Diencephalon (tissue), 2 donors: ENCODE data around the genes MDC1 and SFTA2.

DNA sequence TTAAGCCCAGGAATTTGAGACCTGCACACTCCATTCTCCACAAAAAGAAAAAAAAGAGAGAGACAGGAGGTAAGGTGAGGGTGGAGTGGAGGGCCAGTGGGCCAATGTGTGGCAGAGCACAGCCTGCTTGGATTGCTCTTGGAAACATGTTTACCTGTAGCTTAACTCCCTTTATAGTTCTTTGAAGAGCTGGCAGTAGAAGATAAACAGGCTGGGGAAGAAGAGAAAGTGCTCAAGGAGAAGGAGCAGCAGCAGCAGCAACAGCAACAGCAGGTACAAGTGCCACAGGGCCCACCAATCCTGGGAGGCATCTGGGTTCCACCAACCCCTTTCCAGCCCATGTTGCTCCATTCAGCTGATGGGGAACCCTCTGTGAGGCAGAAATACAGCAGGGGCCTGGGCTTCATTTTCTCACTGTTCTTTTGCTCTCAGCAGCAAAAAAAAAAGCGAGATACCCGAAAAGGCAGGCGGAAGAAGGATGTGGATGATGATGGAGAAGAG is 6.4 kb downstream of the ABCF1 start:
- RAMPAGE, long total RNA, result no peak

DNA sequence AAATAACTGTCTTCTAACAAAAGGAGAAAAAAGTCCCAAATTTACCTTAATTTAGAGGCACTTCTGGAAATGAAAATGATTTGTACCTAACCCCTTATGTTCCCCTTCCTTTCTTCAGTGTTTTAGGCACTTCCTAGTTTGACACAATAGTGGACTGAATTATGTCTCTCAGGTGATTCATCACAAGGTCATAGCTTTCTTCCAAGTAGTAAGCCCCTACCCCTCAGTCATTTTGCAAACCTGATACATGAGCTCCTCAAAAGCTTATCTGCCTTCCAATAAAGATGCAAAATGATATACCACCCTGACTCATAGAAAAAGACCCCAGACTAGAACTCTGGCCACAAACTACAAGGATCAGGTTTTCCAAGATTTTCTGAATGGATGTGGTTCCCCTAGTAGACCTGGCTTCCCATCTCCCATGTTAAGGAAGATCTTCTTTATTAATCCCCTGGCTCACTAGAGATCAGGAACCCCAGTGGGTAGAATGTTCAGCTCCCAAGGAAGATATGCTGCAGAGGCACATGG is 3.7 kb downstream of the PPP1R10 start:
- RAMPAGE, long total RNA, result no peak

GRCh38 chr6:30712969-30713653 is 4.0 kb downstream of the MDC1 start:
- RAMPAGE, long total RNA, result no peak

GRCh38 chr6:30716959-30717906 is at the start of gene MDC1:
MDC1 (minus strand) TSS chr6:30717281.
- RAMPAGE, long total RNA, result no peak

- RAMPAGE, long total RNA, result no peak
Measured at GRCh38 chr6:30724597-30724990, 4.4 kb downstream of the TUBB start.

- RAMPAGE, long total RNA, result no peak
Measured at GRCh38 chr6:30727950-30728603, 7.9 kb downstream of the TUBB start.

GRCh38 chr6:30747526-30747860 is 3.1 kb upstream of the IER3 start:
- RAMPAGE, long total RNA, result no peak

DNA sequence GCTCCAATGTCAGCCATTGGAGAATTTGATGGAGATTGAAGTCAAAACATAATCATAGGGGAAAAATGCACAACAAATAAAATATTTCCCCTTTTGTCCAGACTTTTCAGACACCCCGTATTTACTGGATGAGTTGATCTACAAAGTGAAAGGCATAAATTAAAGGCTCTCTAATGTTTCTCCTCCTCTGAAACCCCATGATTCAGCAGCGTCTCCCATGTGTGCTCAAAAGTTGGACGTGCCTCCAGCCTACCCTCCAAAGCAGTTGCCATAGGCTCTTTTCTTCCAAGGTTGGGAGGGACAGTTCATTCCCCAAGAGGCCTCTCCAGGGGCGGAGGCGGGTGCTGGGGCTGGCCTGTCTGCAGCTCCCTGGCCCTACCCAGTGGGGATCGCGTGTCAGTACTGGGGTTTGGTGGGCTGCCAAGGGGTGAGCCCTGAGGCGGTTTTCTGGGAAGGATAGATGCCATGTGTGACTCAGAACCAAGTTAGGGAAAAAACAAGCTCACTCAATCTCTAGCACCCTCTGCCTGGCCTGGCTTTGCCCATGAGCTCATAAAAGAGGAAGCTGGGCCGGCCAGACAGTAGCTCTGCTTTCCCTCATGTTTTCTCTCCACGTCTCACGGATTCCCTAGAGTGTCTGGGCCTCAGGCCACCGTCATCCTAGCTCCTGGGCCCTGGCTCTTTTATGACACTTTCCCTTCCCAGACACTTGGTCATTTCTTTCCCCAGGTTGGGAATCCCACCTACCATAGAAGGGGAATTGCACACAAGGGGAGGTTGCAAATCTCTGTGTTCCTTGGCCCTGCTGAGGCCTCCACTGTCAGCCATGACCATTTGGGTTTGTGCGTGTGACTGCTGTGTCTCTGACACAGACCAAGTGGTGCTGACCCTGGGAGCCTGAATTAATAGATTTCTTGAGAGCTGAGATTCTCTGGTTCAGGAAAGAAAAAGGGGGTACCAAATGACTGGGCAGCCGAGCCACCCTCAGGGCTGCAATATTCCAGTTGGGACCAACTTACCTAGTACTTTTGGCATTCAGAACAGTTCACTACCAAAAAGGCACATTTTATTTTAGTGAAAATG is 8.1 kb upstream of the IER3 start:
- RAMPAGE, long total RNA, result no peak

DNA sequence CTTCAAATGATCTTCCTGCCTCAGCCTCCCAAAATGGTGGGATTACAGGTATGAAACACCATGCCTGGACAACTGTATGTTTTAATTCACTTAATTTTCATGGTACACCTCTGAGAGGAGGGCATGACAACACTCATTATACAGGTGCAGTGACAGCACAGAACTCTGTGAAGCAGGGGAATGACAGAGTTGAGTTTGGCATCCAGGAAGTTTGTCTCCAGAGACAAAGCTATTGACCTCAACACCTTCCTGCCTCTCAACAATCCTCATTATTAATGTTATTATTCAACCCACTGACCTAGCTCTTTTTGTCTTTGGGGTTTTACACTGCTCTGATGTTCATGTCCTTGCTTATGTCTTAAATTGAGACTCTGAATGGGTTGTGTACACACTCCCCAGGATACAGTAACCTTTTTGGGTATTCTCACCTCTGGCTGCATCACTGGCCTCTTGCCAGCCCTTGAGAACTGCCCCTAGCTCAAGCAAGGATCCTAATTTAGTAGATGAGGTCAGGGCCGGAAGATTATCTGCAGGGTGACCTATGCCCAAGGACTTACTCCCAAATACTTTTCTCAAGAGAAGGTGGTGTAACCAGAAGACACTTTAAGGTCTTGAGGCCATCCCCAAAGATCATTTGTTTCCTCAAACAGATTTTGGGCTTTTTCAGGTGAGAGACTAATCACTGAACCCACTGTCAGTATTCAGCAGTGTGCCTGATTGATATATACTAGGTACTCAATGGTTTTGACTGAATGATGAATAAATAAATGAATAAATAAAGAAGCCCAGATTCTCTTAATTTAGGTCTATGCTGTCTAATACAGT is 13.1 kb upstream of the IER3 start:
- RAMPAGE, long total RNA, result no peak

GRCh38 chr6:30781392-30782589 is 37.4 kb upstream of the IER3 start:
- RAMPAGE, long total RNA, result no peak

DNA sequence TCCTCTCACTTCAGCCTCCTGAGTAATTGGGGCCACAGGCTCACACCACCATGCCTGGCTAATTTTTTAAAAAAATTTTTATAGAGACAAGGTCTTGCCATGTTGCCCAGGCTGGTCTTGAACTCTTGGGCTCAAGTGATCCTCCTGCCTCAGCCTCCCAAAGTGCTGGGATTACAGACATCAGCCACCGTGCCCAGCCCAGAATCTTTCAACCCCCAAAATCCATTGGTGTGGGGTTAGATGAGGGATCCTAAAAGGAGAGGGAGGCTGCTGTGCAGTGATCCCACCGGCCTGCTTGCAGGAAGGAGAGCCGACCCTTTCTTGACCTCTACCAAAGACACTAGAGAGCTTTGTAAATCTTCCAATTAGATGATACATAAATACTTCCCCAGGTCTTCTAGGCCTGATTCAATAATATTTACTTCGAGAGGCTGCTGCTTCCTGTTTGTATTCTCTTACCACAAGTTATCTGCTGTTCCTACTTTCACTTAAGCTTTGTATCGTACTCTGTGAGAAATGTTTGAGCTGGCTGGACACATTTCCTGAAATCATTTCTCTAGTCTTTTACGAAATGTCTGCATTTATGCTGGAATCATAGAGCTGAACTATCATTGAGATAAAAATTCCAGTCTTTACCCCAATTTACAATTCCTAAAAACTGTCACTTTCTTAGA is 49.3 kb upstream of the IER3 start:
- RAMPAGE, long total RNA, result no peak

DNA sequence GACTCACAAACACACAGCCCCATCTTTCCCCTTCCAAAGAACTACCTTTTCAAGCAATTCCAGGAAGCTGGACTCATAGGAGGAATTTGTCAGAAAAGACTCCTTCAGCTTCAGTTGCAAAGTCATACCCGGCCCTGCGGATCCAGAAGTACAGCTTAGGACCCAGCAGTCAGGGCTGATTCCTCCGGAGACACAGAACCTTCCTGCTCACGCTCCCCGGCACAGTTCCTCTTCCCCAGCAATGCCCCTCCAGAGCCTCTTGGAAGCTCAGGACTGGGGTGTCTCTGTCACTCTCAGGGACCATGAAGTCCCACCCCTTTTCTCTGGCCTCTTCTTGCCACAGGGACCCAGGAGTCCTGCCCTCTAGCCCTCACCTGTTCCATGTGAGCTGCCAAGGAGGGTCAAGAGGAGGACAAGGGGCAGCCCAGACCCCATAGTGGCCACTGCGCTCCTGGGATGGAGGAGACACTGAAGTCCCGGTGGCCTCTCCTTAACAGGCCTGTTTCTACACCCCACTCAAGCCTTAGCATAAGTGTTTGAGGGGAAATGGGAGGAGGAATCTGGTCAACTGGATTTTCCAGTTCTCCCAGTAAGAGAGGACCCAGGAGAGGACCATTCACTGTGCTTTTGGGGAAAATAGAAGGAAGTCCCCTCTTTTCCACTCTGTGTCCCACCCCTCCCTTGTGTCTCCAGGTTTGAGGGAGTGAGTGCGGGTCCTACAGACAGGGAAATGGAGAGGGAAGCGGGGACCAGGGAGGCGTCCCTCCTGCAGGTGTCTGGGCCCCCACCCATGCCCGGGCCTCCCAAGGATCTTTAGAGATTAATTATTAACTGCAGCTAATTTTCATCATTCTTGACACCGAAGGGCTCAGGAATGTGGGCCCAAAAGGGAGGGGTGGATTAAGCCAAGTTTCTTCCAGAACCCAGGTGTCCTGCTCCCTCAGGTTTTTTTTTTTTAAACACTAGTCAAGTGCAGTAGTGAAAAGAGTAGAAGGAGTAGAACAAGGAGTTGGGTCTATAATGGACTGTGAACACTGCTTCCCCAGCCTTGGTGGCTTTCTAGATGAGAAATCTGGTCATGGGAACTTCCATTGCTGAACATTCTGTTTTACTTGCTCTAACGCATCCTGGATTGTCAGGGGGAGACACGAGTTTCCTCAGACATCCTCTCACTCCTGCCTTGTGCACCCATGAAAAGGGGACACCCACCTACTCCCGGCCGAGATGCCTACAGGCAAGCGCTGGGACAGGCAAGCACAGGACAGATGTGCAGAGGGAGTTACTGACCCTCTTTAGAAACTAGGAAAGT is at the start of gene SFTA2:
Gene SFTA2 (minus strand): TSS at position 509 of the 1,309 bp plus-strand sequence.
- RAMPAGE, long total RNA, result no peak

DNA sequence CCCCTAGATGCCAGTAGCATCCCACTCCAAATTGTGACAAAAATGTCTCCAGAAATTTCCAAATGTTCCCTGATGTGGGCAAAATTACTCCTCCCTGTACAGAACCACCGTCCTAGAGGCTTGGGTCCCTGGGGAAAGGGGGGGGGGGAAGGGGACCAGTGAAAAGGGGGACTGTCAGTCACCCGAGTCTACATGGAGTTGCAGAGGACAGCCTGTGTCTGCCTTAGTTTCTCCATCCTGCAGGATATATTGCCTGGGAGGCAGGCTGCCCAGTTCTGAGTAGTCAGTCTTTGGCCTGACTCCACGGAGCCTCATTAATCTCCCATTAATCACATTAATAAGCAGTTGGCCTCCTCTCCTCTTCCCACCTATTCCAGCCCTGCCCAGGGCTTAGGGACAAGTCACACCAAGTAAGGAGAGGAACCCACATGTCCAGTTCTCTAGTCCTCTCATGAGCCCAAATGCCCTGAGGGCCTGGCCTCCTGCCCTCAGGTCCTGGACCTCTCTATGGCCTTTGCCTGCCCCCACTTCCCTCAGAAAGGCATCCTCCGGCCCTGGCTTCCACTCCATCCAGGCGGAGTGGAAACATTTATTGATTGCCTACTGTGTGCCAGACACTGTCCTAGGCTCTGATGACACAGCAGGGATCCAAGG is 1.3 kb upstream of the MUCL3 start:
- RAMPAGE, long total RNA, result no peak

GRCh38 chr6:31142183-31142994 is 3.5 kb upstream of the PSORS1C2 start:
- RAMPAGE, long total RNA, result no peak

GRCh38 chr6:31144270-31145464 is 5.8 kb upstream of the PSORS1C2 start:
- RAMPAGE, long total RNA, result no peak

GRCh38 chr6:31162659-31163371 is 4.4 kb downstream of the TCF19 start:
- RAMPAGE, long total RNA, result no peak

DNA sequence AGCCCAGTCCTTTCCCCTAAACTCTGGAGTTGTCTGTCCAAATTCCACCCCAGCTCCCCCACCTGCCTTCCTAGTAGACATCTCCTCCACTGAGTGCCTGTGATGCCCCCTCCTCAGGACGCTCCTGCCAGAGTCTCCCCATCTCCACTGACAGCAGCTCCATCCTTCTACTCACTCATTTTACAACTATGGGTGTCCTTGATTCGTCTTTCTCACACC is 4.9 kb downstream of the HLA-B start:
- RAMPAGE, long total RNA, result no peak

- RAMPAGE, long total RNA, result no peak
Measured at GRCh38 chr6:31352401-31353437, 4.3 kb downstream of the HLA-B start.

GRCh38 chr6:31353438-31353719 is 3.6 kb downstream of the HLA-B start:
- RAMPAGE, long total RNA, result no peak

DNA sequence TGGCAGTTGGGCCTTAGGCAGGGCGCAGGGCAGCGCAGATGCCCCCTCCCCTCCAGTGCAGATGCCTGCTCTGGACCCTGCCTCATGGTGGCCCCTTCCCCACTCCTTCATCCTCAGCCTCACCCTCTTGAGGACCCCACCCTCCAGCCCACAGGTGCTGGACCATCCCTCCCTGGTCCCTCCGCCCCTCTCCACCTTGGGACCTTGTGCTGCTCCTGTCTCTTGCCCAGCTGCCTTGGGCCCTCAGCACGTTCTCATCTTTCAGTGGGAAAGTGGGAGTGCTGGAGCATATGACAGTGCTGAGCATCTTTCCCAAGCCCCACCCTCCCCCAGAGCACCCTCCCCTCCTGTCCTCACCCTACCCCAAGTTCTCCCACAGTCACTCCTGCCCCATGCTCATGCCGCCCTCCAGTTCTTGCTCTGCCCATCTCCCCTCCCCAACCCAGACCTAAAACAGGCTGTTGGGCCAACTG is 1.4 kb downstream of the MICA start:
- RAMPAGE, long total RNA, result no peak